A172 (cell line): Measurements from ENCODE around the genes KCNB1 and PTGIS.

DNA sequence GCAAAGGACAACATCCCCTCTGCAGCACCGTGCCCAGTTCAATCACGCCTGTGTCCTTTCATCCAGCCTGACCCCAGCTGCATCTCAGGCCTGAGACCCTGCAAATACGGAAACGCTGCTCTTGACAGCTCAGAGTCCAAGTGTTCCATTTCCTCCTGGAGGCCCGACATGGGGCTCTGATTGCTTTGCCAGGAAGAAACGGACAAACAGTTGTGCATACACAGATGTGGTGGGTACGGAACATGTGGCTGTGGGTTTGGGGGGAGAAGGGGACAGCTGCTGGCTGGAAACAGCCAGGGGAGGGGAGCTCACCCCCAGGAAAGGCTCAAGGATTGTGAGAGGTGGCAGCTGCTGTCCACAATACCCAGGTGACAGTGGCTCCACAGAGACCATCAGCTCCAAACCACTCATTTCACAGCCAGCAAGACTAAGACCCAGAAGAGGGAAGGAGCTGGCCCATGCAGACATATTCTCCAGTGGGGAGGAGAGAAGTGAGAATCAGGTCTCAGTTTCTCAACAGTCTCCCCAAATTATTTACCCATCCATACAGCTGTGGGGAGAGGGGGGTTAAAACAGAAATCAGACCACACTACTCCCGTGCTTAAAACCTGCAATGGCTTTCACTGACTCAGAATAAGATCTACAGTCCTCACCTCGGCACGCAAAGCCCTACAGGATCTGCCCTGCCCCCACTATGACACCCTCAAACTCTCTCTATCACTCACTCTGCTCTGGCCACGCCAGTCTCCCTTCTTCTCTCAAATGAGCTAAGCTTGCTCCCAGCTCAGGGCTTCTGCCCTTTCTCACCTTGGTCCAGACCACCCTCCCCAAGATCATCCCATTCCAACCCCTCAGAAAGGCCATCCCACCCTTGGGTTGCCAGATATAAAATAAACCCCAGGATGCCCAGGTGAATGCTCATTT is 89.1 kb downstream of the PREX1 start:
- RAMPAGE, long total RNA: no peak

- RAMPAGE, long total RNA: no peak
Observed at GRCh38 chr20:48783490-48784340, 44.1 kb downstream of the PREX1 start.

DNA sequence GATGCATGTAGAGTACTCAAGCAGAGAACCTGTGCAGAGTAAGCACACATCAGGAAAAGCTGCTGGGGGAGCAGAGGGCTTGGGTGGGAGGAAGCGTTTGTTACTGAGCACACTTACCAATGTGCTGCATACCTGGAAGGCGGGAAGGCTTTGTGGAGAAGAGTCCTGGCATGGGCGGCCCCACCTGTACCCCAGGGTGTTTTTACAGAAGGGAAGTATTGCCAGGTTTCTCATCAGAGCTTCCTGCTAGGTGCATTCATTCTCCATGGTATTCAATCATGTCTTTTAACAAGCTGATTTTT is 52.9 kb downstream of the CSE1L start:
- RAMPAGE, long total RNA: no peak

- RAMPAGE, long total RNA: no peak
Observed at GRCh38 chr20:49230572-49231245, 11.5 kb downstream of the DDX27 start.

GRCh38 chr20:49283975-49284142 is 6.0 kb upstream of the ZNFX1 start:
- RAMPAGE, long total RNA: no peak

DNA sequence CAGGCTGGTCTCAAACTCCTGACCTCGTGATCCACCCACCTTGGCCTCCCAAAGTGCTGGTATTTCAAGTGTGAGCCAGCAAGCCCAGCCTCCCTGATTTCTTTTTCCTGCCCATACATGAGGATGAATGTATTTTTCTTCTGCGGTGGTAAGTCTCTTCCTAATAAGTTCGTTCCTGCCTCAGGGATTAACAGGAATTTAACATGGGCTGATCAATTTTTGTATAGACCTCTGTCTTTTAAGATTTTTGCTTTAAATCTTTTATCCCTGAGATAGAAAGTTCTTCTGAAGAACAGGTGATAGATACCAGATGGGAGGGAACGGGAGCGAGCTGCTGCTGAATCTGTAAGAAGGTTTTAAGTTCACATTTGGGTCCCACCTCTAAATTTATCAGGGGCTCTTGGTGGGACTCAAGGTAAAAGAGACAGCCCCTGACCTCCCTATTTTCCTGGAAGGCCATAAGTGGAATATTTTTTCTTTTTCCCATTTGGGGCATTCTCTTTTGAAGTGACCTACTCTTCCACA is 7.0 kb upstream of the ZNFX1 start:
- RAMPAGE, long total RNA: no peak

GRCh38 chr20:49418614-49419091 is 63.8 kb downstream of the KCNB1 start:
- RAMPAGE, long total RNA: no peak

GRCh38 chr20:49482488-49482847 is at the start of gene KCNB1:
Gene KCNB1, minus strand, starts transcription at chr20:49482668.
- RAMPAGE, long total RNA: no peak

DNA sequence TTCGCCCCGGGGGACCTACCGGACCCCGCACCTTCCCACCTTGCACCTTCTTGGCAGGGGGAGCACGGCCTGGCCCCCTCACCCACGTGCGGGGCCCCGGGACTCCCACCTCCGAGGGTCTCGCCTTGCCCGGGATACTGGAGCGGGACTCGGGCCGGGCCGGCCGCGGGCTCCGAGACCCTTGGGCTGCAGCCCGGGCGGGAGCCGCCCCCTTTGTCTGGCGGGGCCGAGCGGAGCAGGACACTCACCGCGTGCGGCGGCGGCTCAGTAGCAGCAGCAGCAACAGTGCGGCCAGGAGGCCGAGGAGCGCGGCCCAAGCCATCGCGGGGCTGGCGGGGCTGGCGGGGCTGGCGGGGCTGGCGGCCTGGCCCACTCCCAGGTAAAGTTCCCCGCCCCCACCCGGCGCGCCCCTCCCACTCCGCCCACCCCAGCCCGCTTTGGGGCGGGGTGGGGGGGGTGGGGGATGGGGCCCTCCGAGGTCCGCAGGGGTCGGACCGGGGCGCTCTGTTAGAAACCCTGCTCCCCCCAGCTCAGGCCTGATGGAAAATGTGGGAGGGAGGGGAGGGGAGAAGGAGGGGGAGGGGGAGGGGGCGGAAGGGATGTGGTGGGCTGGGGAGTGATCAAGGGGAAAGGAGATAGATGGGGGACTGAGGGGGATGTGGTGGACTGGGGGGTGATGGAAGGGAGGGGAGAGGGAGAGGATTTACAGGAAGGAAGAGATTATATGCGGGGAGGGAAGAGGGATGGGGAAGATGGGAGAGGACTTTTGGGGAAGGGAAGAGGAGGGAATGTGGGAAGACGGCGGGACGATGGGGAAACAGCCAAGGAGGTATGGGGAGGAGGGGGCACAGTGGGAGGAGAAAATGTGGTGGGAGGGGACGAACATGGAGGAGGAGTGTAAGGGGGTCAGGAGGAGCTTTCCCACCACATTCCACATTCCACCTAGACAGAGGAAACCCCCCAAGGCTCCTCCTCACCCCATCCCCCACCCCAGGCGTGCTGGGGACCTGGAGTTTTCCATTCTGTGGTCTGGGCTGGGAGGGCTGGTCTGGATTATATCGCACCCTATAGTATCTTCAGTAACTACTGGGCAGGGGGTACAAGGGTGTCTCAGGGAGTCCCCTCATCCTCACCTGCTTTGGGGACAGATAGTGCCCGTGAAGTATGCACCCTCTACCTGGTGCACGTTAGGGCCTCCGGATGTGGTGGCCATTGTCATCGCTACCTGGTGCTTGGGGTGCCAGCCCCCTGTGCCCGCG is at the start of gene PTGIS:
TSS of gene PTGIS (minus strand) at position 343 of the 1,259 bp plus-strand sequence.
- RAMPAGE, long total RNA: no peak

- RAMPAGE, long total RNA: no peak
Observed at GRCh38 chr20:49584768-49585141, 16.8 kb upstream of the PTGIS start.

DNA sequence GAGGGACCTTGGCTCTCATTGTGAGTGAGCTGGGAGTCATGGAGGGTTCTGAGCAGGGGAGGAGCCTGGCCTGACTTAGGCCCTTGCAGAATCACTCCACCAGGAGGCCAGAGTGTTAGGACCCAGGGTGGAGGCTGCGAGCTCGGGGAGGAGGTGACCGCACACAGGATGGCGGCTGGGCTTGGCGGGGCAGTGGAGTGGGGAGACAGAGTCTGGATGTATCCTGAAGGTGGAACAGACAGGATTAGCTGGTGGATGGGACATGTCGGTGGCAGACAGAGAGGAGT is 42.7 kb upstream of the PTGIS start:
- RAMPAGE, long total RNA: no peak

GRCh38 chr20:49710898-49711390 is 2.7 kb downstream of the B4GALT5 start:
- RAMPAGE, long total RNA: no peak

- RAMPAGE, long total RNA: no peak
Observed at GRCh38 chr20:49724420-49725416, 11.0 kb upstream of the B4GALT5 start.

- RAMPAGE, long total RNA: no peak
Observed at GRCh38 chr20:49766951-49767543, 45.6 kb upstream of the SLC9A8 start.

- RAMPAGE, long total RNA: no peak
Observed at GRCh38 chr20:49785614-49786246, 26.9 kb upstream of the SLC9A8 start.

GRCh38 chr20:49805198-49805956 is 7.3 kb upstream of the SLC9A8 start:
- RAMPAGE, long total RNA: no peak

DNA sequence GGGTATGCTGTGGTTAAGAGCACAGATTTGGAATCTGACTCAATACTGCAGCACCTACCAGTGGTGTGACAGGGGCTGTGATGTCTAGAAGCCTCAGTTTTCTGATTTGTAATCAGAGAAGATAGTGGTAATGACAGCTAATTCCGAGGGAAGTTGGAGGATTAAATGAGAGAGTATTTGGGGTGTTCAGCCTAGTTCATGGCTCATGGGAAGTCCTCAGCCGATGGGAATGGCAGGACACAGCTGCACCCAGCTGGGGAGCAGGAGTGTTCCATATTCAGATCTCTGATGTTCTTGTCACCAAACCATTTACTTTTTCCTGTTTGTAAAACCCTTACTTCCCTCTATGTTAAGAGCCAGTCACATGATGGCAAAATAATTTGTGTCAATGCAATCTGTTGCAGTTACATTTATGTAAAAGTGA is 9.3 kb downstream of the SLC9A8 start:
- RAMPAGE, long total RNA: no peak

GRCh38 chr20:49851824-49852459 is 39.3 kb downstream of the SLC9A8 start:
- RAMPAGE, long total RNA: no peak

- RAMPAGE, long total RNA: no peak
Observed at GRCh38 chr20:49913302-49914162, 1.8 kb downstream of the SPATA2 start.

DNA sequence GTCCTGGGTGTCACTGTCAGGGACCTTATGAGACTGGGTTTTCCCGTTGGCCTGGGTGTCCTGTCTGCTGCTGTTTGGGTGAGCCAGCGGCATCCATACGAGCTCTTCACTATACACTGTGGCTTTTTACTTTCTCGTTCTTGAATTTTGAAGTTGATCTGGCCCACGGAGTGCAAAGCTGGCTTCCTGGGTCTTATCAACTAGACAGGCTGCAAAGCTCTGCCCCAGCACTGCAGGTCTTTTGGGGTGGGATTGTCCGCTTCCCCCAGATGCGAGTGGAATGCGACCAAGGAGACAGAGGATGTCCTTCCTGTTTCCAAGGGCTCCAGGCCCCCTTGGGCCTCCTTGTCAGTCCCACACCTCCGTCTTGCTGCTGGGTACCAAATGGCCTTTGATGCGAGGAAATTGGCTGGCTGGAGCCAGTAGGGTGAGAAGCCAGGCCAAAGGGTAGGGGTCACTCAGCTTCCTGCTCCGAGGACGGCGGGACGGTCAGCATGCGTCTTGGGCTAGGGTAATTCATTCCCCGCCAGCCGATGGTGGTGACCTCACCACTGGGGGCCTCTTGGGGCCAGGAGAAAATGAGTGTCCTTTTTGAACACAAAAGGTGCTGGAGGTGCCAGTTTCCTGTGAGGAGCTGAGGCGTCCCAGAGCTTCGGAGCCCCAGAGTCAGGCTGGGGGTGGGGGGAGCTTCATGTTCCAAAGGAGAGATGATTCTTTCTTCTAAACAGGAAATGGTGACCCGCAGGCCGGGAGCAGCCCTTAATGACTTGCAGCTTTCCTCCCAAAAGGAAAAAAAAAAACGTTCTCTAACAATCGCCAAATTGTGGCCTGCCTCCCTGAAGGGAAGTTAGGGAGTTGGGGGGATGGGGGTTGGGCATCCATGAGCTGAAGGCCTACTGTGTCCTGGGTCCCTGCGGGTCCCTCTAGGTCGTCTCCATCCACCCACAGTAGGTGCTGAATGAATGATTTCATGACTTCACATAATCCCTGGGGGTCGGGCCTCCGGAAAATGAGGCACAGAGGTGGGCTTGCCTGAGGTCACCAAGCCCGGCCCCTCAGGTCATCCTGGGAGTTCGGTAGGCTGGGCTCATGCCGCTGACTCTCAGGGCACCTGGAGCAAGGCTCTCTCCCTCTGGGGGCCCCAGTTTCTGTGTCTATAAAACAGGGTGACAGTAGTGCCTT is 6.6 kb downstream of the SNAI1 start:
- RAMPAGE, long total RNA: no peak